Camera-type eye (tissue), 1 donor: ENCODE measurements around a stretch of chr22.

- RAMPAGE, long total RNA: no peak
These were observed 29.1 kb downstream of the BRD1 start for GRCh38 chr22:49798361-49799202.

- RAMPAGE, long total RNA: no peak
These were observed 12.0 kb downstream of the BRD1 start for GRCh38 chr22:49815572-49816101.

- RAMPAGE, long total RNA: no peak
These were observed 16.8 kb downstream of the ZBED4 start for GRCh38 chr22:49870330-49870886.

DNA sequence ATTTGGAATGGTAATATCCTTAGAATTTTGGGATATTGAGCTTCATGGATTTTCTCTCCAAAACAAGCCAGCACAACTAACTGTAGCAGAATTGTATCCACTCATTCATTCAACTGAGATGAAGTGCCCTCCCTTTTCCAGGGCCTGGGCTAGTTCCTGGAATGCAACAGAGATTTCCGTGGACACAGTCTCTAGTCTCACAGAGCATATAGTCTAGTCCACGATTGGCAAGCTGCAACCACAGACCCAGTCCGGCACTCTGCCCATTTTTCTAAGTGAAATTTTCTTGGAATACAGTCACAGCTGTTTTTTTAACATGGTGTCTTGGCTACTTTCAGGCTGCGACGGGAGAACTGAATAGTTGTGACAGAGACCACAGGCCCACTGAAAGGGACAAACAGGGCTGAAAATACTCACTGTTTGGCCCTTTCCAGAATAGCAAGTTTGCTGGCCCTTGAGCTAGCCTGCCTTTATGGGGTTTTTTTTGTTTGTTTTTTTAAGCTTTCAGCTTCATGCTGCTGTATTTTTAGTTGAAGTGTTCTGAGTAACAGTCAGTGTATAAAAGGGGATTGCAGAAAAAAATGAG, 29.2 kb downstream of the ALG12 start:
- RAMPAGE, long total RNA: no peak

DNA sequence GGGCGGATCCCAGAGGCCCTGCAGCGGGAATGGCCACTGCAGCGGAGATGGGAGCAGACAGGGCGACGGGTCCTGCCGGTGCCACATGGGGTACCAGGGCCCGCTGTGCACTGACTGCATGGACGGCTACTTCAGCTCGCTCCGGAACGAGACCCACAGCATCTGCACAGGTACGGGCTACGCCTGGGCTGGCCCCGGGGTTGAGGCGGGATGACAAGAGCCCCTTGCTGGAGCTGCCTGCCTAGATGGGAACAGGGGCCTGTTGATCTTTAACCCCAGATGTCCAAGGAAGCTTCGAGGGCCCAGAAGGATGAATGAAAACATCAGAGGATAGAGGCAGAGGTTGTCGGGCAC, 3.1 kb downstream of the CRELD2 start:
- RAMPAGE, long total RNA: no peak

- RAMPAGE, long total RNA: no peak
These were observed 16.6 kb downstream of the CRELD2 start for GRCh38 chr22:49934910-49935592.

DNA sequence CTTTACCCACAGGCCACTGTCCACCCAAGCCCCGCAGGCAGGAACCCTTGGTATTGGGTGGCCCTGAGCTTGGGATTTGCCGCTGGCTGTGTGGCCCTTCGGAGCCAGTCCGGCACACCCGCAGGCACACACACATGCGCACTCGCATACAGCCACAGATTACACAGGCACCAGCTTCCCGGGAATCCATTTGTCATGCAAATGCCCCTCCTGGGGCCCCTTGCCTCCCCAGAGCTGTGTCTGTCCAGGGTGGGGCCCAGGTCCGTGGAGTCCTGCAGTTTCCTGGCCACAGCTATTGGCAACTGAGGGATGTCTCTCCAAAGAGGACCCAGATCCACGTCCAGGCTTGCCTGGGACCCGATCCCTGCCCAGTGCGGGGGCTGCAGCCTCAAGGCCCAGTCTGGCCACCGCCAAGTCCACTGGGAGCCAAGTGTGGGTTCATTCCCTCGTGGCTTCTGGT, 13.5 kb upstream of the PIM3 start:
- RAMPAGE, long total RNA: no peak

GRCh38 chr22:49962904-49963275, 2.3 kb downstream of the PIM3 start:
- RAMPAGE, long total RNA: no peak

GRCh38 chr22:49972726-49973010, 12.1 kb downstream of the PIM3 start:
- RAMPAGE, long total RNA: no peak

GRCh38 chr22:49980813-49981620, 20.4 kb downstream of the PIM3 start:
- RAMPAGE, long total RNA: no peak

DNA sequence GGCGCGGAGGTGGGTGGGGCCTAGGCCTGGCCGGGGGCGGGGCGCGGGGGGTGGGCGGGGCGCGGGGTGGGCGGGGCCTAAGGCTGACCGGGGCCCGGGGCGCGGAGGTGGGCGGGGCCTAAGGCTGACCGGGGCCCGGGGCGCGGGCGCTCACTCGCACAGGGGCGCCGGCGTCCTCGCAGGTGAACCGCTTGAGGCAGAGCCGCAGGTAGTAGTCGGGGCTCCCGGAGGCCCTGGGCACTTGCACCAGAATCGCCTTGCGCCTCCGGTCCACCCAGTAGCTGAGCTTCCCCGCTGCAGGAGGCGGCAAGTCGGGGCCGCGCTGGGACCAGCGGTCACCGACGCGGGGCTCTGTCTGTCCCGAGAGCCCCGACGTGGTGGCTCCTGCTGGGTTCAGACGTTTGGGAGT, 12.9 kb downstream of the IL17REL start:
- RAMPAGE, long total RNA: no peak

DNA sequence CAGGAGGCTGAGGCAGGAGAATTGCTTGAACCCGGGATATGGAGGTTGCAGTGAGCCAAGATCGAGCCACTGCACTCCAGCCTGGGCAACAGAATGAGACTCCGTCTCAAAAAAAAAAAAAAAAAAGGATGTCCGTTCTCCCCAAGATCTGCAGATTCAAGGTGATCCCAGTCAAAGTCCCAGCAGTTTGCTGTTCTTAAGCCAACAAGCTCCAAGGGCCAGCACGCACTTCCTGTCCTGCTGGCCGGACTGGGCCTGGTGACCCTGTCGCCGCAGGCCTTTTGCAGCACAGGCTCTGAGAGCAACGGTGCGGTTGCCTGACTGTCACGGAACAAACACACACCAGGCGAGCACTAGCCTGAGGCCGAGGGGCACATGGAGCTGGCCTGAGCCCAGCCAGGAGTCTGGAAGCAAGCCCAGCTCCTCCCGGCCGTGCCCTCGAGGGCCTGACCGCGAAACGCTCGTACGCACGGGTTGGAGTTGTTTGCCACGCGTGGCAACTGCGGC, 14.9 kb upstream of the IL17REL start:
- RAMPAGE, long total RNA: no peak

DNA sequence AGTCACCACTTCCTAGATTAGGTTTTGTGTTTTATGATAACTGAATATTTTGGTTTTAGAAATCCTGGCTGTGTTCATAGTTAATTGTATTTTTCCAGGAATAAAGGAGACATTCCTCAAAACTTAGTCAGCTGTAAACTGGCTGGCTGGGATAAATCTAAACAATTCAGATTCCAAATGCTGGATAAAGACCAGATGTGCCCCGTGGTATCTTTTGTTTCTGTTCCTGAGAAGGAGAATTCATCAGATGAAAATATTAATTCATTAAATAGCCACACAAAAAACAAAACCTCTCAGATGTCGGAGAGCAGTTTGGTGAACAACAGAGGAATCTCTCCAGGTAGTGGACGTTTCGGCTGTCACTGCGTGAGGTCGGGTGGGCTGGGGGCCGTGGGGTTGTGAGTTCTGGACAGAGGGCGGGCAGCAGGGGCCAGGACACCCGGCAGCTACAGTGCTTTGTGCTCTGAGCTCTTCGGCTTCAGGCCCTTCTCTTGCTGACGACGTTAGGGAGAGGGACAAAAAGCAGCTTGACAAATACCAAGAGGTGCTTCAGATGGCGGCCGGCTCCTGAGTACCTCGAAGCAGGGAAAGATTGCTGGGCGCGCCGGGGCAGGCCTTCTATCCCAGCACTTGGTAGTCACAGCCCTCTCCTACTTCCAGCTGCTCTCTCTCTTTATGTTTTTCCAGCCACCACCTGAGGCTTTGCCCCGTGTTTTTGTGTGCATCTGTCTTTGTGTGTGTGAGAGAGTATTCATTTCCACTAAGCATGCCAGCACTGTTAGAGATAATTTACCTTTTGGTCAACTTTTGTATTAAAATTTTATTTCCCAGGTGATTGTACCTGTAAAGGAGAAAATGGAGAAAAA, 24.7 kb downstream of the MOV10L1 start:
- RAMPAGE, long total RNA: no peak

DNA sequence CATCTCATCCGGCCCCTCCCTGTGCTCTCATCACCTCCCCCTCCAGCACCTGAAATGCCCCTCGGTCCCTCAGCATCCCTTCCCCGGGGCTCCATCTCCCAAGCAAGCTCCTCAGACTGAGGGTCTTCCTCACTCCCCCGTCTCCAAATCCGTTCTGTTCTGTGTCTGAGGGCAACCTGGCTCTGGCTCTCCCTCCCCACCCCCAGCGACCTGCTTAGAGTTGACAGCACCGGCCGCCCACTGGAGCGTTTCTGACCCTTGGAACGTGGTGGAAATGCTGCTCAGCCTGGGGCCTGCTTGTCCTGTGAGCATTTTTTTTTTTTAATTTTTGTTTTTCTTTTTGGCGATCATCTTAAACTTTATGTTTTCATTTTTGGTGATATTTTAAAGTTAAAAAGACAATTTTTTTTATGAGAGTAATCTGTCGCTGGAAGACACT, 1.5 kb downstream of the SELENOO start:
- RAMPAGE, long total RNA: no peak

GRCh38 chr22:50256879-50257450, 4.5 kb downstream of the MAPK12 start:
- RAMPAGE, long total RNA: no peak

DNA sequence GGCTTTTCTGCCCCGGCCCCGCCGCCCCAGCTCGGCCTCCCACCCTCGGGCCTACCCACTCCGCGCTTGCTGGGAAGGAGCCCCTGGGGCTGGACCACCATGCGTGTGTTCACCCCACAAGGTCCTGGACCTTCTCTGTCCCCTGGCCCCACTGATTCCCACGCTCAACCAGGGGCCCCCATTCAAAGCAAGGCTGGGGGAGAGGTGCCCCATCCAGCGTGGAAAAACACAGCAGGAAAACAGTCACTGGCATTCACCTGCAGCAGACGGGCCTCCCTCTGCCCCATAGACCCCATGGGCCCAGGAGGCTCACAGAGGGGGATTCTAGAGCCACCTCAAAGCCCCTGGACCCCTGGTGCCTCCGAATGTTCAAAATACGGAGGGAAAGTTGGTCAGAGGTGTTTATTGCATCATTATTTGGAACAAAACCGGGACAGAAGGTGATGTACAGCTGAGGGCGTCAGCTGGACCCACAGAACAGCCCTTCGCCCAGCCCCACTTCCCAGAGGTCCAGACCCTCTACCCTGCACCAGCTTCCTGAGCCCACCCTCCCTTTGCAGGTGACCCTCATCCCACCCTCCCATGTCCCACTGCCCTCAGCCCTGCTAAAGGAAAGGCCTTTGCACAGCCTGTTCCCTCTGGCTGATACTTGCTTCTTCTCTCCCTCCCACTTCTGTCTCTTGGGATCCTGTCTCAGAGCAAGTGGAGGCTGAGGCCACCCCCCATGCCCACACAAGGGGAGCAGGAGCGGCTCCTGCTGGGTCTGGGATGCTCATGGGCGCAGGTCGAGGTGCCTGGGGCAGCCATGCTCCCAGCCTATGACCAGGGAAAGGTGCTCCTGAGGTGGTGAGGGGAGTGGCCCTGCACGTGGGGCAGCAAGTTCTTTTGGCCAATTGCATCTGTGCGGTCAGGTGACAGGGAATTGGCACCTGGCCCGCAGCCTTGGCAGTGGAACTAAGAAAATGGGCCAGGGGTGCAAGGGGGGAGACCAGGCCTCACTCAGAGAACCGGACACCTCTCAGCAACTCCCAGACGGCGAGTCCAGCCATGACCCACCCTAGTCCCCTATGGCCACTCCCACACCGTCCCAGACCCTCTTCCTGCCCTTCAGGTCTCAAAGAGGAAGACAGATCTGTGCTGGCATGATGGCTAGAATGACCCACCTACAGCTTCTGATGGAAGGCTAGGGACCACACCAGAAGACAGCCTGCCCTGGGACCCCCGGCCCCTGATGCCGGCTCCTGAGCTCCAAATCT, 1.7 kb downstream of the MAPK11 start:
- RAMPAGE, long total RNA: no peak

GRCh38 chr22:50309167-50309453, 1.7 kb upstream of the PLXNB2 start:
- RAMPAGE, long total RNA: no peak

- RAMPAGE, long total RNA: no peak
These were observed 7.1 kb upstream of the PLXNB2 start for GRCh38 chr22:50314279-50315146.

DNA sequence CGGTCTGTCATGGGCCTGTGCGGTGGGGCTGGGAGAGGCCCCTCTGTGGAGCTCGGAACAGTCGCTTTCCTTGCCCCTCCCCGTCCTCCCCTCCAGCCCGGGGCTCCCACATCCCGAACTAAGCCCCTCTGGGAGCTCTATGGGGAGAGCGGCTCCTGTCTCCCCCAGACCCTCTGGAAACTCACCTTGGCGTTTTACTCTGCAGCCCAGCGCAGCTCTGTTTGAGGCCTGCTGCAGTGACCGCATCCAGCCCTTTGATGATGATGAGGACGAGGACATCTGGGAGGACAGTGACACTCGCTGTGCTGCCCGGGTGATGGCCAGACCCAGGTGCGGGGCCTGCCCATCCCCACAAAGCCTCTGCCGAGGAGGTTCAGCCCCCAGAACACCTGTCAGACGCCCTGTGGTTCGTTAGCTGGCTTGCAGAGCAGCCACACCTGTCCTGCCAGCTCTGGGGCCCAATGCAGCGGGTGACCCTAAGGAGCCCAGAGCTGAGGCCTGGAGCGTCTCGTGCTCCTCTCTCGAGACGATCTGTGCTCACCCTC, 36.8 kb downstream of the SBF1 start:
- RAMPAGE, long total RNA: no peak

DNA sequence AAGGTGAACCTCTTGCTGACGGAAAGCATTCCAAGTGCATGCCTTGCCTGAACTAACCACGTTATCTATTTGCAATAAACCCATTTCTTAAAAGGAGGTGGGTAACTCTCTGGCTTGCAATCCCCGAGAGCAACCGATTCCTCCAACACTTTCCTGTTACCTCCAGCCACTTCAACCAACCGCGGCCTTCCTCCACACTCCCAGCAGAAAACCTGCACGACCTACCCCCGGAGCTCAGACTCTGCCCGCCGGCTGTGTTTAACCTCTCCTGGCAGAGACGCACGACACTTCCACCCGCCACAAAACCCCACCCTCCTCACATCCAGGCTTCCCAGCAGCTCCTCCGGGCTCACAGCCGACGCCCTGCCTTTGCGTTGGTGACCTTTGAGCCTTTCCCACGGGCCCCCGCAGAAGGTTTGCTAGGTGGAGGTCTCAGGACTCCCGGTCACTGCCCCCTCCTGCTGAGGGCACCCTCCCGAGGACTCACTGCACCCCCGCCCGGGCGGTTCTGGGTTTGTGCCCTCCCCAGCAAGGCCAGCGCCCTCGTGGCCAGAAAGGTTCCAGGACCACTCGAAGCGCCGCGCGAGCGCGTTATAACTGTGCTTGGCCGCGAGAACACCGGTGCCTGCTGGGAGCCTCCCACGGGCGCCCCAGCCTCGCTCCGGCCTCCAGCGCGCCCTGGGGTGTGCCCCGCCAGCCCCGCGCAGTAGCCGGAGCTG, 554 bp downstream of the SCO2 start:
- RAMPAGE, long total RNA: no peak